Mesenchymal stem cell of Wharton's jelly (primary cell): Measurements from ENCODE around the gene CARD11.

DNA sequence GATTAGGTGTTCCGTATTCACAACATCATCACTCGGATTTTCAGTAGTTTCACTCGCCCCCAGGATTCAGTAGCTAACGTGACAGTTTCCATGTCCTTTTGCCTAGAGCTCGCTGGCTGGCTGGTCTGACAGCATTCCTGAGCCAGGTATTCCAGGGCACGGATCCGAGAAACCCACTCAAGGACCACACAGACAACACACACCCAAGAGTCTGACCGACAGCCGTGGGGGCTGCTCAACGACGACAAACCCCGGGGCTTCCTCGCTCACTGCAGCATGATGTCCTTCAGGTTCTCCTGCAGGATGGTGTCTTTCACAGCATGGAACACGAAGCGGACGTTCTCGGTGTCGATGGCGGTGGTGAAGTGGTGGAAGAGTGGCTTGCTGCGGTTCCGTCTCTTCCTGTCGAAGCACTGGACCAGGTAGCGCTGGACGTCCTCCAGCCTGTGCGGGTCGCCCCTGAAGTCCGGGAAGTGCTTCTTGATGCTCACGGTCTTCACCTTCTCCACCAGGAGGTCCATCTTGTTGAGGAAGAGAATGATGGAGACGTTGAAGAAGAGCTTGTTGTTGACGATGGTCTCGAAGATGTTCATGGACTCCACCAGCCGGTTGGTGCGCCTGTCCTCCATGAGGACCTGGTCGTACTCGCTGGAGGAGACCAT, 43.0 kb downstream of the AMZ1 start:
- CAGE, long polyA plus RNA = no peak

- CAGE, long polyA plus RNA = no peak
These were observed 69.9 kb downstream of the AMZ1 start for GRCh38 chr7:2757517-2758694.

GRCh38 chr7:2794648-2795392, 49.3 kb downstream of the GNA12 start:
- CAGE, long polyA plus RNA = no peak

DNA sequence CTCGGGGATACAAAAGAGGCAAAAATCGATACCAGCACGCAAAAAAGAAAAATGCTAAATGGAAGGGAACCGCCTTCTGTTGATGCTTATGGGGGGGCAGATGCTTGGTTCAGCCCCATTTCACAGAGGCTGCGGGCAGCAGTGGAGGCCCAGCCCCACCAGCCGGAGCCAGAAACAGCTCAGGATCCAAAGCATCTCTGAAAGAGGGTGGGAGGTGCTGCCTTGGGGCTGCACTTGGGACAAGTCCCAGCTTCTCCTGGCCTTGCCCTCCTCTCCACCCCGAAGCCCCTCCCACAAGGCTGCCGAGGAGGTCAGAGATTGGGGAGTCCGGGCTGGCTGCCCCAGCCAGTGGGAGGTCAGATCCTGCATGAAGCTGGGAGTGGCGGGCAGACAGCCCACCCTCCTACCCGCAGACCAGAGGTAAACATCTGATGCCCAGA, 36.7 kb upstream of the GNA12 start:
- CAGE, long polyA plus RNA = no peak

DNA sequence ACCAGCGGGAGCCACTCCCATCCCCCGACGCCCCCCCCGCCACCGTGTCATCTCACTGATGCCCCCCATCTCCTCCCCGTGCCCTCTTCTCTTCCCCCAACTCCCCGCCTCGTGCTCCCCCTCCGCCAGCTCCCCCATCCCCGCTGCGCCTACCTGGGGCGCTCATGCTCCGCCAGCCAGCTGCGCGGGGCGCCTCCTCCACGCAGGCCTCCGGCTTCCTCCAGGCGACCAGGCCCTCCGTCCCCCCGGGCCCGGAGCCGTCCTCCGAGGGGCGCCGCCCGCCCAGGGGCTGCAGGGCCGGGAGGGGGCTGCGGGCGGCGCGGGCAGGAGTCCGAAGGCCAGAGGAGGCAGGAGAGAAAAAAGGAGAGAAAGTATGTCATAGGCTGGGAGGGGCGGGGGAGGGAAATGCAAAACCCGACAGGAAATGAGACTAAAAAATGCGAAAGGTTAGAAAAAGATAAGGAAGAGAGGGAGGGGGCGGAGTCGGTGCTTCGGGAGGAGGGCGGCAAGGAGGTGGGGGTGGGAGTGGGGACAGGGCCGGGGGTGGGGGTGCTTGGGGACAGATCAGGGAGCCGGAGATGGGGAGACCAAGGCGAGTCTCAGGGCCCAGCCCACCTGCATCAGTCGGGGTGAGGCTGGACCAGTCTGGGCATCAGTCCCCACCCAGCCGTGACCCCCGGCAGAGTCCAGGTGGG, at the start of gene CARD11:
Gene CARD11 (minus strand): TSS at position 354 of the 695 bp plus-strand sequence.
- CAGE, long polyA plus RNA = no peak

DNA sequence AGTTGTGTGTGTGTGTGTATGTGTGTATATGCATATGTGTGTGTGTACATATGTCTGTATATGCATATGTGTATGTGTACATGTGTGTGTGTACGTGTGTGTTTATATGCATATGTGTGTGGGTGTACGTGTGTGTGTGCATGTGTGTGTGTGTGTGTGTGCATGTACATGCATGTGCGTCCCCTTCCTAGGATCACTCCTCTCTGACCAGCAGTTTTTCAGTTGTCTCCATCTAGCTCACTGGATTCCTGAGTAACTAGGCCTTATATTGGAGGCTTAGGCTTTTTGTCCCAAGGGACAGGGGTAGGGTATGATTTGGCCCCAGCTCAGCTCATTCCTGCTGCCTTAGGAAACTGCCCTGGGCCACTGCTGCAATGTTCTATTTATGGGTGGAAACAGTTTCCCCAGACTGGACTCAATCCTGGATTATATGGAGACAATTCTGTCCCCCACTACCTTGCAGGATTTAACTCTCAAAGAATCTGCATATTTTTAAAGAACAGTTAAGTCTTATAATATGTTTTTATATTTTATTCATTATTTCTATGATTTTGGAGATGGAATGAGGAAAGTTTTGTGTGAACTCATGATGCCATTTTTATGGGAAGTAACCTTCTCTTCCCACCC, 68.8 kb upstream of the SDK1 start:
- CAGE, long polyA plus RNA = no peak

GRCh38 chr7:3282329-3282760, 18.7 kb upstream of the SDK1 start:
- CAGE, long polyA plus RNA = no peak

DNA sequence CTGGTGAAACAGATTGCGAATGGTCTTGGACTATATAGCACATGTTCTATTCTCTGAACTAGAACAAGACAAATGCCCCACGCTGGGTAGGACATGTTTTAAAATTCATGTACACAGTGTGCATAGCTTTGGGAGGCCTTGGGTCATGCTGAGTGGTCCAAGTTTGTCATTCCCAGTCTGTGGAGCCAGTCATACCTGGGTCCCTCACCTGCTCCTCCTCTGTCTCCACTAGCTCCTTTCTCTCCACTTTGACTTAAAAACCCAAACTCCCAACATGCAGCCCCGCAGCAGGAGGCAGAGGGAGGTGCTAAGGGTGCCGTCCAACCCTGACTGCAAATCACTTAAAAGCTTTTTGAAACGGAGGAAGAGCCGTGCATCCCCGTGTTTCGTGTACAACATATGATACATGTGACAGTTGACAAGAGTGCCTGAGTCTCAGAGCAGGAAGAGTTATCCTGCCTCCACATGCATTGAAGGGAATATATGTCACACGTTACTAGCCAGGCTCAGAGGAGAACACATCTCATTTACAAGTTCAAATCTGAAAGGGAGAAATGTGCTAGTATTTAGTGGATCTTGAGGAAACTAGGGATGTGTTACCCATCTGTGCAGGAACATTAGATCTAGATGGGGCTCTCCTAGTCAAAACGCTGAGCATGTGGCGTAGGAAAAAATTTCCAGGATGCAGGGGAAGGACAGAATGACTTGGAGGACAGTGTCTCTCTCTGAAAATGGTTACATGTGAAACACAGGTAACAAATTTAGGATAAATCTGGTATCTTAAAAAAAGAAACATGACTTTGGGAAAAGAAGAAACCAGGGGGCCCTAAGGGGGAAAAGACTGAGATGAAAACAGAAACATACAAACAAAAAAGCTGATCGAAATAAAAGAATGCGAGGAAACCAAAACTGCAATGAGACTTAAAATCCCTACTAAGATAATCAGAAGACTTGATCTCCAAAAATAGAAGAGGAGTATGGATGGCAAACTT, 69.9 kb downstream of the SDK1 start:
- CAGE, long polyA plus RNA = no peak

GRCh38 chr7:3413566-3414339, 112.7 kb downstream of the SDK1 start:
- CAGE, long polyA plus RNA = no peak

- CAGE, long polyA plus RNA = no peak
These were observed 228.2 kb downstream of the SDK1 start for GRCh38 chr7:3529028-3529917.

GRCh38 chr7:3943676-3944085, 642.6 kb downstream of the SDK1 start:
- CAGE, long polyA plus RNA = no peak

- CAGE, long polyA plus RNA = no peak
These were observed 265.8 kb upstream of the FOXK1 start for GRCh38 chr7:4416350-4416637.

- CAGE, long polyA plus RNA = no peak
These were observed 147.4 kb upstream of the FOXK1 start for GRCh38 chr7:4534771-4534987.

GRCh38 chr7:4698862-4699455, 16.9 kb downstream of the FOXK1 start:
- CAGE, long polyA plus RNA = no peak

DNA sequence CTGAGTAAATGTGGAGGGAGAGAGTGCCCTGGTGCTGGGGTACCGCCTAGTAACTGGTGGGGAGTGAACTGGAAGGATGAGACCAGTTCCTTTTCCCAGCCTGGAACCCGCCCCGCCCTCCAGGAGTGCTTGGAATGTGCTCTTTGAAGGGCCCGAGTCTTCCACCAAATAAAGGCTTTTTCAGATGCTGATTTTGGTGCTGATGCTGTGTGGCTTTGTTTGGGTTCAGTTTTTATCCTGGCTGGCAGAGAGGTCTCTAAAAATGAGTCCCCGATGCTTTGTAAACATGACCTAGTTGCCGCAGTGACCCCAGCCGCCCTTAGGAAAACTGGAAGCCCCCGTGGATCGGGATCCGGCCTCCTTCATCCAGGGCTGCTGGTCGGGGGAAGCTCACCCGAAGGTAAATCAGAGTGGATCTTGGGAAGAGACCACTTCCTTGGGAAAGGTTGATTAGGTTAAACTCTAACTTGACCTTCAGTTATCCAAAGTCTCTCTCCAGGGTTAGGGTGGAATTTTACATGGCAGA, 26.0 kb downstream of the FOXK1 start:
- CAGE, long polyA plus RNA = no peak

- CAGE, long polyA plus RNA = no peak
These were observed 42.6 kb downstream of the FOXK1 start for GRCh38 chr7:4724552-4725255.

DNA sequence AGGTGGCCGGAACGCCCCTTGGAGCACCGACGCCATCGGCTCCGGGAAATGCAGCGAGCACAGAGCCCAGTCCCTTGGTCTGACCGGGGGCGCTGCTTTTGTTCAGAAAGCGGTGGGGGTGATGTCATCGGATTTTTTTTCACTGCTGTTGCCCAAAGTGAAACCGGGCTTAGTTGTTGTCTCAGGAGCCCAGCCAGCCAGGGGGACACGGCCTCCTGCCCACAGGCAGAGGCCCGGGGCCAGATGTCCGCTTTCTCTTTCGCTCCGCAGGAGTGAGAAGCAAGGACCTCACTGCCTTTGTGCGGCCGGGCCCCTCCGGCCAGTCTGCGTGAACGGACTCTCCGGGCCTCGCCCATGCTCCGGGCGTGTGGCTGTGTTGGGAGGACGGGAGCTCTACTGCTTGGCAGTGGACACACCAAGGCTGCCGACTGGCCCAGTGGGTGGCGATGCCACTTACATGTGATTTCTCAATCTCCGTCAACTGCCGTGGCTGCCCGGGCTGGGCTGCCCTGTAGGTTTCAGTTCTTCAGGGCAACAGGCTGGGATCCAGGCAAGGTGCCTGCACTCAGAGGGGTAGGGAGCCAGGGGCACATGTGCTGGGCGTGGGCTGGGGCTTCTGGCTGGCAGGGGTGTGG, 43.3 kb downstream of the FOXK1 start:
- CAGE, long polyA plus RNA = no peak

DNA sequence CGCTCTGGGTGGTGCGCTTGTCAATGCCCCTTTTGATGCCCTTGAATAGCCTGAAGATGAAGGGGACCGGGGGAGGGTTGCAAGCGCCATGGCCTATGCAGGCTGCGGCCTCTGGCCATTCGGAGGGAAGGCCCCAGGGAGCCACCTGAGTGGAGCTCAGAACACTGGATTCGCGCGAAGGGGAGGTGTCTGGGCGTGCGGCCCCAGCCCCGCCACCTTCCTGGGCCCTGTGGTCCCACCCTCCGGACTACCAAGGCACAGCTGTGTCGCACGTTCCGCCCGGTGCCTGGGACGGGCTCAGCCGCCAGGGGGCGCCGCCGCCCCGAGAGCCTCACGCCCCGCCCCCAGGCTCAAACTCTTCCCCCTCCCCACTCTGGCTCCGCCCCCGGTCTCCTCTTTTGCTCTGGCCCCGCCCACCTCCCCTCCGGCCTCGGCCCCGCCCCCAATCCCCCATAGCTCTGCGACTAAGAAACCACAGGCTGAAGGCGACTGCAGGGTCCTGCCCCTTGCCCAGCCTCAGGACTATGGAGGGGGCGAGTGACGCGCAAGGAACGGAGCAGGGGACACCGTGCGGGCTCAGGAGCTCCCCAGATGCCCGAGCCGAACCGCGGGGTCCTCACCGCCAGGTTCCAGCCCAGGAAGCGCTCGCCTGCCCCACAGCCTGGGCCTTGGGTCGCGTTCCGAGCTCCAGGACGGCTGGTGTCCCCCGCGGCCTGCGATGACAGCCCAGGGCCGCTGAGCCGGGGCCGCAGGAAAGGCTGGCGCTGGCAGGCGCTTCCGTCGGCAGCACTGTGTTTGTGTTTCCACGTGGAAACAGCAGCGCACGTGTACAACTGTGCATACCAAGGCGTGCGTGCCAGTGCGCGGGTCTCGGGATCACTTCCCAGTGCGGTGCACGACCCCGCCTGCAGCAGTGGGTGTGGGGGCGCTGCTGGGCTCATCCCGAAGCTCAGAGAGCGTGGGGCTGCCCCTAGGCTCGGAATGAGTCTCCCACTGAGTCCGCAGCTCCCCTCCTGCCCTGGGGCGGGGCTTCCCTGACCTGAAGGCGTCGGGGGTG, 16.9 kb downstream of the AP5Z1 start:
- CAGE, long polyA plus RNA = no peak

DNA sequence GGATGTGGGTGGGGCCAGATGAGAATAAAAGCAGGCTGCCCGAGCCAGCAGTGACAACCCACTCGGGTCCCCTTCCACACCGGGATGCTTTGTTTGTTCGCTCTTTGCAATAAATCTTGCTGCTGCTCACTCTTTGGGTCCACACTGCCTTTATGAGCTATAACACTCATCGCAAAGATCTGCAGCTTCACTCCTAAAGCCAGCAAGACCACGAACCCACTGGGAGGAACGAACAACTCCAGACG, 18.8 kb downstream of the AP5Z1 start:
- CAGE, long polyA plus RNA = no peak

DNA sequence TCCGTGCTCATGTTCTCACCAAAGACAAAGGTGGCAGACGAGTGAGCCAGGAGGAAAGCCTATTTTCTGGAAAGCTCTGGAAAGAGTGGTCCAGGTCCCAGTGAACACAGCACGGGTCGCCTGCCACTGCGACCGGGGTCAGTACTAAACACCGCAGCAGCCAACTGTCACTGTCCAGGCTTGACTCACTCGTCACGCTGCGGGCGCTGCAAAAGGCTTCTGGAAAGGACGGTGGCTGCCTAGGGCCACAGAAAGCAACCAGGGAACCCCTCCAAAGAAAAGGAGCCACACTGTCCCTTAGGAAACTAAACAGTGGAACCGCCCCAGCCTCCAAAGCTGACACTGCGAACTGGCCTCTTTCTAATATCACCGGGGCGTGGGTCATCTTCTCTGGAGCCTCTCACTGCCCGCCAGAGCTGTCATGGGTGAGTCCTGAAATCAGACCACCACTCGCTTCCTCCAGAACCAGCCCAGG, 4.0 kb downstream of the RADIL start:
- CAGE, long polyA plus RNA = no peak